HGPS cell (cell line): Measurements from ENCODE around the genes CD93 and CST2.

GRCh38 chr20:22336291-22336675 lies 248.1 kb downstream of the FOXA2 start:
- RRBS: no CpG with 5 or more reads among the region's 4 CpGs

DNA sequence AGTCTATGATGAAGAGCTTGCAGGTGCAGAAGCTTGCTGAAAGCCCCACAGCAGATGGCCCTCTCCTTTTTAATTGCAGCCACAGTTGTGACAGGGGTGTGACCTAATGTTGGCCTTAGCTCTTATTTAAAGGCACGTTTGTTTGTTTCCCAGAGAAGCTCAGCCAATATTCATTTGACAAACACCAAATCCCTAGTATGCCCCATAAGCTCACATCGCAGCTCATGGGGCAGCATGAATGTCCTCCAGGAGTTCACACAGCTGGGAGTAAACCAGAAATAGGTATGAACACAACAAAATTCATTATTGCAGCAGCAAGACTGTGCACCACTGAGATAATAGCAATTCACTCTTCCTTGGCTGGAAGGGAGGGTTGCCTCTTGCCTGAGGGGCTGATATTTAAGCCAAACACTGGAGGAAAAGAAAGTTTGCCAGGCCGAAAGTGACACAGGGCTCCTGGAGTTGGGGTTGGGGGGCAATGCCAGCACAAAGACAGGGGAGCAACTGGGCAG lies 12.4 kb upstream of the FOXA2 start:
- RRBS: no CpG with 5 or more reads among the region's 3 CpGs

GRCh38 chr20:23082659-23083331 lies 3.3 kb downstream of the CD93 start:
- RRBS: no CpG with 5 or more reads among the region's 8 CpGs

GRCh38 chr20:23086161-23086706 lies at the start of gene CD93:
TSS of gene CD93 (minus strand) at chr20:23086324.
- RRBS: 35% methylated on average over 13 of the region's 20 CpGs

DNA sequence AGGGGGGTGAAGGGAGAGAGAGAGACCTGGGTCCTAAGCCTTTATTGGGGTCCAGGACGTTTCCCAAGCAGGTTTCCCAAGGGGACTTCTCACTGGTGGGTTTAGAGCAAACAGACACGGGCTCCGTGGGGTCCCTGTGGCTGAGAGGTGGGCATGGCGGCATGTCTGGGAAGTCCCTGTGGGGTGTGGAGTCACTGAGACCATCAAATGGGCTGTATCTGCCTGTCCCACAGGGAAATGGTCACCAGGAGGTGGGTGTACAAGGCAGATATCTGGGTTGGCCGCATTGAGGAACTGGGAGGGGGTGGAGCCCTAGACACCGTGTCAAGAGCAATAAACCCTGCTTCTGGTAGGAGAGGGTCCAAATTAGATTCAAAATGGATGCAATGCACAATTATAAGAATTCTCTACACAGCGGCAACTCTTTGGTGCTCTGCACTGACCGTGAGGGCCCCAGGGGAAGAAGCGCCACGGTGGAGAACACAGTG lies 1.7 kb upstream of the CD93 start:
- RRBS: no CpG with 5 or more reads among the region's 10 CpGs

GRCh38 chr20:23154991-23155668 lies 69.0 kb upstream of the CD93 start:
- RRBS: no CpG with 5 or more reads among the region's 7 CpGs

DNA sequence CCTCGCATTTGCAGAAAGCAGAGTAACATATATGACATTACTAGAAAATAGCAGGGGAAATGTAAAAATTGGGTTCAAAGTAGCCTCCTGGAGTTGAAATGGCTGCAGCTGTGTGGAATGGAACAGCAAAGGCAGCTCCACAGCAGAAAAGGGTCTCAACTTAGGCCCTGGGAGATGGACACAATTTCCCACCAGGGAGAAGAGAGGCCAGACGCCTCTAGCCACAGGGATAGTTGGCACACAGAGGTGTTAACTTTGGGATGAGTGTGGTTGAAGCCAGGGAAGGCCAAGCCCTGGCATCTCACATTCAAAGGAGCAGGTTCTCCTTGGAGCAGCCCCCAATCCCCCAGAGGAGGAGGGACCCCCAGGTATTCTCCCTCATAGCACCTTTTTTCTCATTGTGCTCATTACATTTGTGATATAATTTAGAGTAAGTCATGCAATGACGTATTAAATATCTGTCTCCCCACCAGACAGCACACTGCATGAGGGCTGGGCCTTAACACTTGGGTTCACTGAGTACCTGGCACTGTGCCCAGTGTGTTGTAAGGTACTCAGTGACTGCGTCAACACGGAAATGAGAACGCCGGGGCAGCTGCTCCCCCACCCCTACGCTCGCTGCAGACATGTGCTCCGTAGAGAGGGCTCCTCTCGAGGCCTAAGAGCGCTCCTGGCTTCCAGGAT lies 76.0 kb upstream of the CD93 start:
- RRBS: no CpG with 5 or more reads among the region's 12 CpGs

- RRBS: 49% methylated on average over 3 of the region's 18 CpGs
Measured at GRCh38 chr20:23164017-23164707, 78.0 kb upstream of the CD93 start.

- RRBS: no CpG with 5 or more reads among the region's 5 CpGs
Measured at GRCh38 chr20:23249480-23249972, 101.1 kb upstream of the NXT1 start.

DNA sequence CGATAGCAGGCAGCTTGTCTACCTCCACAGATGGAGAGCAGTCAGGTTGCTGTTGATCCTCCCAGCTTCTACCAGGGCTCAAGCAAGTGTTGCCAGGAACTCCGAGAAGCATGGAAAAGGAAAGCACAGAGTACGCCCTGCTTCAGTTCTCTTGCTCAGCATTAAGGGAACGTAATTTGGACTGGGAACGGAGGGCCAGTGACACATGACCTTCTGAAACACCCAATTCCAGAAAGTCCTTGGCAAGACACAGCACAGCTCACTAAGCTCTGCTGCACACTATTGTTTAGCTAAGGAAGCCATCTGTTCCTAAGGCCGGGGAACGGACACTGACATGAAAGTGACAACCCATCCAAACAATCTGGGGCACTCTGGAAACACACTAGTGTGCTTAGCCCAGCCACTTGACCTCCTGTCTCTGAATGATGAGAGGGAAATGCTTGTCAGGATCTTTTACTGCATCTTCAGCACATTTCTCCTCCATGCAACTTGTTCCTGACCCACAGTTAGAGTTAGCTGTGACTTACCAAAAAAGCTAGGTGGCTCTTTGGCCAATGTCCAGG lies 56.9 kb upstream of the NXT1 start:
- RRBS: no CpG with 5 or more reads among the region's 7 CpGs

DNA sequence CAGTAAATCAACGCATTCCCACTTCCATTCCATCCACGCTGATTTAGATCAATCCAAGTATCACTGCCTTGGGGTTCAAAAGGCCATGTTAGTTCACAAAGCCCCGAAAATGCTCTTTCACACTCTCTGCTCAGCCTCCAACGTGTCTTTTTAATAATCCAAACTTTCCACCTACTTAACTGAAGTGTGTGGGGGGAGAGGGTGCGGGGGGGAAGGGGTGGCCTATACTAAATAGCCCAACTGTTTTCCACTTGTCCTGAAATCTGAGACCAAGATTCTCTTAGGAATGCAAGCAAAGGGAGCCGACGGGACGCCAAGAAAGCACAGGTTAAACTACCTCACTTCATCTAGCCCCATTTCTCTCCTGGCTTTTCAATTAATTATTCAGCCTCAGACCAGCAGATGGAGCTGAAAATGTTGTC lies 1.1 kb upstream of the NXT1 start:
- RRBS: no CpG with 5 or more reads among the region's 8 CpGs

DNA sequence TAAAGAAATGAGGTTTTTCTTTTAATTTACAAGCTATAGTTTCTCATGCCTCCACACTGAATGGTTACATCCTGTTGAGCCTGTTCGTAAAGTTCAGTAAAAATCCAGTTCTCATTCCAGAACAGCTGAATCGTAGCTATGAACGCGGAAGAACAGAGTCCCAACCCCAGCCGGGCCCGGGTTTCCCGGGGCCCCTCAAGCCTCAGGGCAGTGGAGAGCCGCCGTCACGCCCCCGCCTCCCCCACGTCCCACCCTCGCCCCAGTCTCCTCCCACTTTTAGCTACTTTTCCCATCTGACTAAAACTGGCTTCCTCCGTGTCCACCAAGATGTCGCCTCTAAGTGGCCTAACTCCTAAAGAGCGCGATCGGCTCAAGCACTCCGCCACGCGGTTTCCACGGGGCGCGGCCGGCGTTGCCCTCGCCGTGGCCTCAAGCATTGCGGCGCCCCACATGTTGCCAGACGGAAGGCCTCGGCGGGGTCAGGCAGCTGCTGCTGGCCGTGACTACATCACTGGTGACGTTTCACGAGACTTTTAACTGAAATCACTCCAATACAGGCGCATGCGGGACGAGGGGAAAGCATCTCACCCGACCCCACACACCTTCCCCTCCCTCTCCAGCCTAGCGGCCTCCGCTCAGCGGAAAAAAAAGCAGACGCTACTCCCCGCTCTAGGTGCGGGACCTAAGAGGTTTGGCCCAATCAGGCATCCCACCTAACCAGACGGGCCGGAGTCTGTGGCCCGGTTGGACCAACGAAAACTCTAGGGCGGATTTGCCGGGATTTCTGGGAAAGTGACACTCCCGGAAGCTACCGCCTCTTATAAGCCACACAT lies 506 bp upstream of the NXT1 start:
- RRBS: 0% methylated on average over 3 of the region's 54 CpGs

GRCh38 chr20:23399620-23400388 lies 21.5 kb downstream of the NAPB start:
- RRBS: no CpG with 5 or more reads among the region's 9 CpGs

DNA sequence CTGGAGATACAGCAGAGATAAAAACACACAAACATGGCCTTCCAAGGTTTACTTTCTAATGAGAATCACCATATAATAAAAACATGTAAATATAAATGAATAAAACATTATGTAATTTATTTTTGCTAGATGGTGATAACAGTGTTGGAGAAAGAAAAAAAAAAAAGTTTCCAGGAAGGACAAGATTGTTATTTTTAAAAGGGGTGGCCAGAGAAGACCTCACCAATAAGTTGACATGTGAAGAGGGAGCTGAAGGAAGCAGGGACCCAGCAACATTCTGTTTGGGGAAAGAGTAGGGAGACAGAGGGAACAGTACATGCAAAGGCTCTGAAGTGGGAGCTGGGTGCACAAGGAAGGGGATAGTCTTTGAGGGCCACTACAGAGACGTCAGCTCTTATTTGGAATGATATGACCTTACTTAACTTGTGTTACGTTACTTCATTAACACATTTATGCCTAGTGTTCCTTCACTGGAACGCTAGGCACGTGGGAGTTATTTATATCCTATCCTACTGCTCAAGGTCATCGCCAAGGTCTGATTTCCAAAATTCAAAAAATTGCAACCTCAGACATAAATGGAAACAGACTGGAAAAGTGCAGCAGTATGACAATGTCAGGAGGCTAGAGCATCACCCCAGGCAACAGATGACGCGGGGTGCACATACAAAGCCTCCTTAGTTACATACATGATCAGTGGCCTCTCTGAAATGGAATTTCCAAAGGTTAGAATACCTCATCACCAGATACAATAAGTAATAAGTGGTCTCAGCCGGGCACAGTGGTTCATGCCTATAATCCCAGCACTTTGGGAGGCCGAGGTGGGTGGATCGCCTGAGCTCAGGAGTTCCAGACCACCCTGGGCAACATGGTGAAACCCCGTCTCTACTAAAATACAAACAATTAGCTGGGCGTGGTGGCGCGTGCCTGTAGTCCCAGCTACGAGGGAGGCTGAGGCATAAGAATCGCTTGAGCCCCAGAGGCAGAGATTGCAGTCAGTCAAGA lies 20.2 kb downstream of the NAPB start:
- RRBS: no CpG with 5 or more reads among the region's 16 CpGs

DNA sequence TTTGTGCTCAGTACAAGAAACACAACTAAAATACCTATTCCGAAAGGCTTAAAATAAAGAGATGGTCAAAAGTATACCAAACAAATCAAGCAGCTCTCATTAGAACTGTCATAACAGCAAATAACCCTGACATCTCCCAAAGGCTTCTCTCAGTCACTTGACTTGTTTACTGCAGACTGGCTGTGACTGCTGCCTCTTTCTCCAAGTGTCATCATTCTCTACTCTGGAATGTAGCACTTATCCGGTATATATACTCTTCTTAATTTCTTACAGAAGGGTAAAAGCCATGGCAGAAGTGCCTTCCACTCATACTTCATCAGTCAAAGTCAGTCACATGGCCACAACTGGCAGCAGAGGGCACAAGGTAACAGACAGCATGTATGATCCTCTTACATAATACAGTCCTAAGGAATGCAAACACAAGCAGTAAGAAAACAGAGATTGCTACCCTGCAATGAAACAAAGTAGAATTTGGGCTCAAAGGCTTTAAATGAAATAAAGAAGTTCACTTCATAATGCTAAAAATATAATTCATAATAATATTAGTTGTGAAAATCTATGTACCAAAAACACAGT lies 9.3 kb downstream of the NAPB start:
- RRBS: no CpG with 5 or more reads among the region's 2 CpGs

- RRBS: 3% methylated on average over 9 of the region's 62 CpGs
Measured at GRCh38 chr20:23419769-23420895, 1.2 kb downstream of the NAPB start.

DNA sequence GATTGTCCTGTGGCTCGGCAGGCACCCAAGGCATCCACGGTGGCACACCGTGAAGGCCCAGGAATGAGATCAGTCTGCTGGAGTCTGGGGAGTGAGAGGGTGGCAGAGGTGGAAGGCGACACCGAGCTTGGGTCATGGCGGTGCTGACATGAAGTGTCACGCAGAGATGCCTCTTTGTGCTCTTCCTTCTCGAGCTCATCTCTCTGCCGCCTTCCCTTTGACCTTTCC lies 33.1 kb downstream of the CST8 start:
- RRBS: no CpG with 5 or more reads among the region's 9 CpGs

DNA sequence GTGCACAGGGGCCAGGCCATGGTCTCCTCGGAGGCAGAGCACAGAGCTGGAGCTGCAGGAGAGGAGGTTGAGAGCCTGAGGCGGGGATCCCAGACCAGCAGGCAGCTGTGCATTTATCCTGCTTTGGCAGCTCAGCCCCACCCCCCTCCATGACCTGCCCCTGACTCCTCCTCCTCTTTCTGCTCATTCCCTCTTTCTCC lies at the start of gene CST2:
Gene CST2 (minus strand): TSS at position 89 of the 200 bp plus-strand sequence.
- RRBS: no CpG with 5 or more reads among the region's 2 CpGs

DNA sequence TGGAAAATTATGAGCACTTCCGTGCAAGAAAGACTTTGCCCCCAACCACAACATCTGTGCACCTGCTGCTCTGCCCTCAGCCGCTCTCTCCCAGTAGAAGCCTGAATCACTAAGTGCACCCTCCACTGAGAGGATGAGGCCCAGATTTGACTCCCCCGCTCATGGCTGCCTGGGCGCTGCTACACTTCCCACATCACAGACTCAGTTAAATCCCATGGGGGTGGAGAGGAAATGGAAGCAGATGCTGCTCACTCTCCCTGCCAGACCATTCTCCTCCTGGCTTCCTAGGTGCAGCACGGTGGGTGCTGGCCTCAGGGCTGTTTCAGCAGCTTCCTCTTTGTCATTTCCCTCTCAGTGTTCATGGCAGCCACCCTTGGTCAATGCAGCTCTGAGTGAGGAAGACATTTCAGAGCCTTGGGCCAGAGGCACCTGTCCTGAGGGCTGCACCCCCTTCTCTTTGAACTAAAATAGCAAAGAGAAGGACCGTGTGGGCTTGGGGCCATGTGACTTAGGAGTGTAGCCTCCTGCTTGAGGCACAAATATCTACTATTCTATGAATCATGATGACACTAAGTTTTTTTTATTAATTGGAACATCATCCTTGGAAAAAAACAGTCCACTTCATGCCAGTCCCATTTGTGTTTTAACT lies 4.7 kb downstream of the CST5 start:
- RRBS: no CpG with 5 or more reads among the region's 6 CpGs